Skeletal muscle satellite cell (primary cell): ENCODE data around the genes FBXO24, TFR2 and SRRT.

DNA sequence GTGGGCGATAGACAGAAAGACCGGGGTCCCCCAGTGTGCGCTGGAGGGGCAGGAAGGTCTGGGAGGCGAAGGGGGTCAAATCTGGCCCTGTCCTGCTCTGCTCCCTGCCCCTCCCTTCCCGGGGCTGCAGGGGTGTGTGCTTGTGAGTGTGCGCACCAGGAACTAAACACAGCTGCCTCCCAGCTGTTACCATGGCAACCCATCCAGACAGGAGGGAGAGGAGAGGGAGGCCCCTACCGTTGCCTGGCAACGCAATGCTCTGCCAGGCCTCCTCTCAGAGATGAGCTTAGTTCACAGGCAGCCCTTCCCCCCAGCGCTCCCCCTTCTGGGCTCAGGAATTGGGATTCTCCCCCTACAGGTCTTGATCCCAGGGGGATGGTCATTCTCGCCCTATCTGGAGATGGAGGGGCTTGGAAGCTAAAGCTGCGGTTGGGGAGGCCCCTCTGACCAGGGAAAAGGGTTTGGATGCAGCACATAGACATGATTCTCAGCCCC lies 6.1 kb downstream of the NYAP1 start:
- CAGE, long polyA plus RNA, result no peak

GRCh38 chr7:100510747-100511216 lies 27.1 kb downstream of the NYAP1 start:
- CAGE, long polyA plus RNA, result no peak

GRCh38 chr7:100546329-100546995 lies 7.5 kb downstream of the AGFG2 start:
- CAGE, long polyA plus RNA, result no peak

GRCh38 chr7:100568768-100569800 lies 4.6 kb downstream of the SAP25 start:
- CAGE, long polyA plus RNA, result no peak

- CAGE, long polyA plus RNA, result no peak
Measured at GRCh38 chr7:100577746-100578338, 4.1 kb upstream of the SAP25 start.

DNA sequence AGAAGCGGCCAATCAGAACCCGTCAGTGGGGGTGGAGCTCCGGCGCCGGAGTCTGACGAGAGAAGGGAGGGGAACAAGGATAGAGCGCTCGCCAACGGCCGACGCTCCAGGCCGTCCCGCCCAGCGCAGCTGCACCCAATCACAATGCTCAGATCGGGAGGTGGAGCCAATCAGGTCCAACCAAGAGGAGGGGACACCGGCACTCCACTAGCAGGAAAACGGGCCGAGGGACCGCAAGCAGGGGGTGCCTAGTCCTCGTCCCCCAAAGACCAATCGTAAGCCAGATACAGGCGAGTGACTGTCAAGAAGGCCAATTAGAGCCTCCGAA lies at the start of gene FBXO24:
Gene FBXO24, plus strand, starts transcription at position 82 of the 328 bp plus-strand sequence.
- CAGE, long polyA plus RNA, result no peak

GRCh38 chr7:100604671-100604985 lies 2.5 kb downstream of the PCOLCE start:
- CAGE, long polyA plus RNA, result no peak

DNA sequence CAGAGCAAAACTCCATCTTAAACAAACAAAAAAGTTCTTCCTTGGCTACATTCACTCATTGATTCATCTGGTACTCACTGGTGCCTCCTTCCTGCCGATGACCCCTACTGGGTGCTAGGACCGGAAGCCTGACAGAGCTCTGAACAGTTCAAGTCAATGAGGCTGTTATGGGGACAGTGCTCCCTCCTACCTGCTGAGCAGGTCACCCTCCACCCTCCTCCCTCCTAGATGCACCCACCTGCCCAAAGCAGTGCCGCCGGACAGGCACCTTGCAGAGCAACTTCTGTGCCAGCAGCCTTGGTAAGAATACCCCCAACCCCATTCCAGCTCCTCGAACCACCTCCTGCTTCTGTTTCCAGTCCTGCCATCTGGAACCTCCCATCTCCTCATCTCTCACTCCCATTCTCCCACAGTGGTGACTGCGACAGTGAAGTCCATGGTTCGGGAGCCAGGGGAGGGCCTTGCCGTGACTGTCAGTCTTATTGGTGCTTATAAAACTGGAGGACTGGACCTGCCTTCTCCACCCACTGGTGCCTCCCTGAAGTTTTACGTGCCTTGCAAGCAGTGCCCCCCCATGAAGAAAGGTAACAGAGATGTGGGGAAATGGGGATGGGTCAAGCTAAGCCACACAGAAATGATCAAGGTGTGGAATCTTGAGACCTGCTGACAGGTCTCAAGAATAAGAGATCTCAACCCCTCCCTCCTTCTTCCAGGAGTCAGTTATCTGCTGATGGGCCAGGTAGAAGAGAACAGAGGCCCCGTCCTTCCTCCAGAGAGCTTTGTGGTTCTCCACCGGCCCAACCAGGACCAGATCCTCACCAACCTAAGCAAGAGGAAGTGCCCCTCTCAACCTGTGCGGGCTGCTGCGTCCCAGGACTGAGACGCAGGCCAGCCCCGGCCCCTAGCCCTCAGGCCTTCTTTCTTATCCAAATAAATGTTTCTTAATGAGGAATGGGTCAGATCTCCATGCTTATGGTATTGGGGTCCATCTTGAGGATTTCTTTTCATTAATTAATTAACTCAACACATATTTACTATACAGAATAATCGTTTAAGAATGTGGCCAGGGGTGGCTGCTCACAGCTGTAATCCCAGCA lies 4.8 kb upstream of the MOSPD3 start:
- CAGE, long polyA plus RNA, result start-site peak on the plus strand centred at position 252 of the sequence, 24 bp wide, 104 and 142 reads in 2 replicates; start-site peak on the plus strand centred at position 452 of the sequence, 17 bp wide, 43 and 69 reads in 2 replicates

GRCh38 chr7:100612679-100613819 lies 709 bp downstream of the MOSPD3 start:
- CAGE, long polyA plus RNA, result no peak

DNA sequence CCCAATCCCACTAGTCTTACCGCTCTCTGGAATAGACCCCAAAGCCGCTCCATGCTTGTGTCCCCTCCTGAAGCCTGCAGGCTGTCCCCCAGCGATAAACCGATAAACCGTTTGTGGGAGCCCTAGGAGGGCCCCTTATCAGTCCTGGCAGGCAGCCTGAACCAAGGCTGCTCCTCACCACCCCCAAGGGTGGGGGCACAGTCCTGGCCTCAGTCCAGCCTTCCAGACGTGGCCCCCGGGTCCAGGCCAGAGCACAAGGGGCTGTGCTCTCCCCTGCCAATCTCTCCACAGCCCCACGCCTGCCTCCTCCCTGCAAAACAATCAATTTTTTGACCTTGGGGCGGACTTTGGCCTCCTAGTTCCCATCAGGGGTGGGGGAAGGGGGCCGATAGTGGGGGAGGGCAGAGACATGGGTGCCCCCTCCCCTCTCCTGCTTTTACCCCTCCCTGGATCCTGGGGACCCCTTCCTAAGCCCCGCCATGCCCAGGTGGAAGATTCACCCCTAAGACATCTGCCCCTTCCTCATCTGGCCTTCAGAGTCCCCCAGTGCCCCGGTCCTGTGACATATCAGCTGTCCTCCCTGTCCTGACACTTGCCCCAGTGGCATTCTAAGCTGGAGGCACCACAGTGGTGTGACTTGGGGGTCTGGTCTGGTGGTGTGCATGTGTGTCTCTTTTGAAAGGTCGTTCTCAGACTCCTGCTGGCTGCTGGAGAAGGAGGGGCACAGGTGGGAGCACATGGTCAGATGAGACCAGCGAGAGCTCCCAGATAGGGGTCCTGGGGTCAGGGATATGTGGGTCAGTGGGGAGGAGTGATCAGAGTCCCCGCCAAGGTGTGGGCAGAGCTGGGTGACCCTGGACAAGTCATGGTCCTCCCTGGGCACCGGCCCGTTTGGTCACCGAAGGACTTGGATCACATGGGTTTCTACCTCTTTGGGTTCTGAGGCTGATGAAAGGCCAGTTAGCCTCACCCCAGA lies at the start of gene TFR2:
Gene TFR2, minus strand, starts transcription at position 96 of the 976 bp plus-strand sequence.
- CAGE, long polyA plus RNA, result no peak

DNA sequence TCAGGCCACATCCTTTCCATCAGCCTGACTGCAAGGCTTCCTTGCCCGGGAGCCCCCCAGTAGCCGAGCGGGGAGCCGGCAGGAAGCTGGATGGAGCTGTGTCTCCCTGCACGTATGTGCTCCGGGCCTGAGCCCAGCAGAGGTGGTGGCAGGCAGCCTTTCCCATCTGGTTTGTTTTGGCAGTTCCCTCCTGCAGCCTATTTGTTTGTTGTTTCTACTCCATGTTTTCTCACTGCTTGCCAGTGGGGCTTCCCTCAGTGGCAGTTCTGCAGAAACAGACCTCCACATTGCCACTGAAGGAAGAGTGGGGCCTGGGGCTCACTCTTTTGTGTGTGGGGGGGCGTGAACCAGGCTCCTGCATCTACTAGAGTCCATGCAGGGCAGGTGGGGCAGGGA lies 5.5 kb downstream of the POP7 start:
- CAGE, long polyA plus RNA, result no peak

DNA sequence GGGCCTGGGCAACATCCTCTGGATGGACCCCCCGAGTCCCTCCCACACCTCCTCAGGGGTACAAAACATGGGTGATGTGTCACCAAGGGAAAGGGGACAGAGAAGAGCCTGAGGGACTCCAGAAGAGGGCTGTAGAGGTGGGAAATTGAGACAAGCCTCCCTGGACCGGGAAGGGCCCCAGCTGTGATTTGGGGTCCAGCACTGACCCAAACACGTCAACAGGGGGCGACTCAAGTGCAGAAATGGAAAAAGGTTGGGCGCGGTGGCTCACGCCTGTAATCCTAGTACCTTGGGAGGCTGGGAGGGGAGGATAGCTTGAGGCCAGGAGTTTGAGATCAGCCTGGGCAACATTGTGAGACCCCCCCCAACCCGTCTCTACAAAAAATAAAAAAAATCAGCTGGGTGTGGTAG lies 26.1 kb downstream of the EPHB4 start:
- CAGE, long polyA plus RNA, result no peak

DNA sequence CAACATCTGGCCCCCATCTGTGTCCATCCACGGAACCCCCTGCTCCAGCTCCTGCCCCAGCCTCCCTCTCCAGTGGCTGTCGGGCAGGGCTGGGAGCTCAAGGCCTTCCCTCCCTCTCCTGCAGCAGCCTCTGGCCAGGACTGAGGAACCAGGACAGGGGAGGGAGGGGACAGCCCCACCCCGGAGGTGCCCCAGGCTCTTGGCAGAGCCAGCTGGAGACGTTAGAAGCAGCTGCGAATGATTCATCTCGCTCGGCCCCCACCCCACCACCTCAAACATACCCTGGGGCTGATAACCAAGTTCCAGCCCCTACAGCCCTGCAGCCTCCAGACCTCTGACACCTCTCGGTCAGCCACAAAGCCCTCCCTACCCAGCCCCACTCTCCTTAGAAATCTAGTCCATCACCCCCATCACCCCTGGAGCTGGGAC lies 25.2 kb downstream of the EPHB4 start:
- CAGE, long polyA plus RNA, result no peak

DNA sequence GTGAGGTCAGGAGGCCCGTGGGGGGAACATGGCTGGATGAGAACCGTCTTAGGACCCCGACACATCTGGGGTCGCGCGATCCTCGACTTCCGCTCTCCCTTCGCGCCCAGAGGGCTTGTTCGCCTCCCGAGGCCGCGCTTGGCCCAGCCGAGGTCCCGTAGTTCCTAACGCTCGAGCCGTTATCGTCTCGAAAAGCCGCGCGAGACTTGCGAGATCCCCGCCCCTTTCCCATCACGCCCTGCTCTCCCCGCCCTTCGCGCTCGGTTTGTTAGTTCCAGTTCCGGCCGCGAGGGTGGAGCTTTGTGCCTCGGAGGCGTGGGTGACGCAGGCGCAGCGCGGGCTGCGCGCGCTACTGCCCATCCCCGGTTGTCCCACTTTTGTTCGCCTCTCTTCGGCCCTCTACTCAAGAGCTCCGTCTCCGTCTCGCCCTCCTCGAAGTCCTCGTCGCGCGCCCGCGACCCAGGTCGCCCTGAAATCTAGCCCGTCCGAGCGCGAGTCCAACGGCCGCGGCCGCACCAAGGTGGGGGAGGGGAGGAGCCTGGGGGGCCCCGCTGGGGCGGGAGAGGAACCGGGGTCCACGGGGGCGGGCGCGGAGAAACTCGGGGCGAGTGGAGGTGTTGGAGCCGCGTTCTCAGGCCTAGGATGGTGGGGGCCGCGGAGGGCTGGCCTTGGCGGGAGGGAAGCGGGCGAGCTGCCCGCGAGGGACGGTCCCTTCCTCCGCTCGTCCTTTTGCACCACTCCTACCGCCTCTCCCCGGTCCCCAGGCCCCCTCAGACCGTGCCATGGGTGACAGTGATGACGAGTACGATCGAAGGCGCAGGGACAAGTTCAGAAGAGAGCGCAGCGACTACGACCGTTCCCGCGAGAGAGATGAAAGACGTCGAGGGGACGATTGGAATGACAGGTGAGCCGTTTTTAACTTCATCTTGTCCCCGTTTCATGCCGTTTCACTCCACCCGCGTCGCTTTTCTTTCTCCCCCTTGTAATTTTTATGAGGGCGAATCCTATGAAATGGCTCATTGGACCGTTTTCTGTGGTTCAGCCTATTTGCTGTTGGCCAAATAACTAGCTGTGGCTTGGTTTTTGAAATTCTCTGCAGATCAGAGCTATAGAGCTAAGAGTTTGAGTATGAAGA lies at the start of gene SRRT:
Gene SRRT, plus strand, starts transcription at position 295 of the 1,135 bp plus-strand sequence.
- CAGE, long polyA plus RNA, result no peak

- CAGE, long polyA plus RNA, result no peak
Measured at GRCh38 chr7:100887474-100887969, 2.0 kb downstream of the UFSP1 start.

GRCh38 chr7:100950739-100951014 lies 1.3 kb downstream of the MUC3A start:
- CAGE, long polyA plus RNA, result no peak

GRCh38 chr7:100951109-100952256 lies 2.1 kb downstream of the MUC3A start:
- CAGE, long polyA plus RNA, result no peak

- CAGE, long polyA plus RNA, result no peak
Measured at GRCh38 chr7:101089390-101090151, 4.3 kb downstream of the TRIM56 start.

- CAGE, long polyA plus RNA, result no peak
Measured at GRCh38 chr7:101094401-101094663, 9.1 kb downstream of the TRIM56 start.

DNA sequence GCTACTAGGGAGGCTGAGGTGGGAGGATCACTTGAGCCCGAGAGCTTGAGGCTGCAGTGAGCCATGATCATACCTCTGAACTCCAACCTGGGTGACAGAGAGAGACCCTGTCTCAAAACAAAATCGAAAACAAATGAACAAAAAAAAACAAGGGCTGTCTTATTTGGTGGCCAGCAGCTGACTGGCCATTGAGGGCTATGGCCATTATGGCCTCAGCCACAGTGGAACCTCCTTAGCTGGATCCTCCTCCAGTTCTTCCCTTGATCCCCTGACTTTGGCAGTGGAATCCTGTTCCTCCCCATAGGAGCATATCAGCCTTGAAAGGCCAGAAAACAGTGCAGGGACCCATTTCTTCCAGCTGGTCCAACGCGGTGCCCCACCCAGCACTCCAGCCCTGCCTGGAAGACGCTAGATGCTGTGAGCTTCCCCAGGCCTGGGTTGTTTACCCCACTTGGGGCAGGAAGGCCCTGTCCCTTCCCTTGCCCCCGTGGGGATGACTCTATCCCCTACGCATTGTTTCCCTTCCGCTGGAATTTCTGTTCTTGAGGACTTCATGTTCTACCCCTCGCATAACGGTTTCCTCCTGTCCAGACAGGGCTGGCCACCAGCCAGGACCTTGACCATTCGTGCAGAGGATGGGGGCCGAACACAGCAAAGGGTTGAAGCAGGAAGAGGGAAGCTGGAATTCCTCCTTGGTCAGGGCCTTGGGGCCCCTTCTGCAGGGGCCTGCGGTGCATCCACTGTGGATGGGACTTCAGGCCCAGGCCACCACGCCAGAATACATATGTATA lies 14.8 kb upstream of the SERPINE1 start:
- CAGE, long polyA plus RNA, result no peak